Heart left ventricle (tissue), 7 donors: Measurements from ENCODE around the genes RPA4, TSPAN6, ARMCX1, ARMCX6, BEX4 and TCEAL7.

- PRO-cap, 6 experiments, result no peak in any of the 6 experiments
- RAMPAGE, long total RNA, 2 experiments, result no peak in any of the 2 experiments
- RRBS, result no CpG with 5 or more reads among the region's 4 CpGs
Measured at GRCh38 chrX:81940593-81940792, 738.6 kb downstream of the SH3BGRL start.

DNA sequence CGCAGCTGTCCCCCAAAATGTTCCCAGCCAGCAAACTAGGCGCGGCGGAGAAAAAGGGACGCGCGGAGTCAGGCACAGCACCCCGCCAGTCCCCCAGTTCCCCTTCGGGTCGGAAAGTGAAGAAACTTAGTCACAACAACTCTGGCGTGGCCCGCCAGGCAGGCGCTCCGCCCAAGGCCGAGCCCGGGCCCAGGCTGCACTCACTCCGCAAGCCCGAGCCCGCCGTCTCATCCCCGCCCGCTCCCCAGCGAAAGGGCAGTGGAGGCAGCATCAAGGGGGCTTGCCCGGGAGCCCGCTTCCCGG is 623 bp downstream of the RPS6KA6 start:
- PRO-cap, 6 experiments, result no peak in any of the 6 experiments
- RAMPAGE, long total RNA, 2 experiments, result no peak in any of the 2 experiments
- RRBS, result 4% methylated on average over 4 of the region's 26 CpGs

GRCh38 chrX:85529104-85529645 is 149.7 kb upstream of the POF1B start:
- PRO-cap, 6 experiments, result no peak in any of the 6 experiments
- RAMPAGE, long total RNA, 2 experiments, result no peak in any of the 2 experiments
- RRBS, result no CpG with 5 or more reads among the region's 21 CpGs

- PRO-cap, 6 experiments, result no peak in any of the 6 experiments
- RAMPAGE, long total RNA, 2 experiments, result no peak in any of the 2 experiments
- RRBS, result no CpG with 5 or more reads among the region's 5 CpGs
Measured at GRCh38 chrX:85963729-85964307, 83.5 kb downstream of the CHM start.

DNA sequence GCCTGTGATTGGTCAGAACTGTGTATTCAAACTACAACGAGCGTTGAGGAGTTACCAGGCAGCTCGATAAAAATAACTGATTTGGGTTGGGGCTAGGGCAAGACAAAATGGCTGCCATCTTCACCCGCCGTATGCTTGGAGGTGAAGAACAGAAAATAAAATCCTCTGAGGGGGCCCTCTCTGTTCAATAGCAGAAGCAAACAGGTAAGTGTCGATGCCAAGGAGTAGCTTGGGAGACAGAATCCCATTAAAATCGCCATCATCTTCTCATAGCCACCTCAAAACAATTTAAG is 22.1 kb downstream of the FAM133A start:
- PRO-cap, 6 experiments, result no peak in any of the 6 experiments
- RAMPAGE, long total RNA, 2 experiments, result no peak in any of the 2 experiments
- RRBS, result no CpG with 5 or more reads among the region's 7 CpGs

DNA sequence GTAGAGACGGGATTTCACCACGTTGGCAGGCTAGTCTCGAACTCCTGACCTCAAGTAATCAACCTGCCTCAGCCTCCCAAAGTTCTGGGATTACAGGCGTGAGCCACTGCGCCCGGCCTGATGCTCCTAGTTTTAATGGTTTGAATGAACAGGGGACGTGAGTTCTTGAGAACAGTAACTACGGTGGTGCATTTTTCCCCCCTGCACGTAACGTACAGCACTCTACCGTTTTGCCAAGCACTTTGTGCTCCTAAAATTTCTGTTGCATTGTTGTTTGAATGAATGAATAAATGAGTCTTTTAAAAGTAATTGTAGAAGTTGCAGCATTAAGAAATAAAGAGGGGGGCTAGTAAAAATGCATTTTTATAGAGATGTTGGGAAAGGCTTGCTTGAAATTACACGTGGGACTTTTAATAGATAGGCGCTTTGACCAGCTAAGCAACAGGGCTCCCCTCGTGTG is at the start of gene RPA4:
Gene RPA4 (plus strand): TSS at position 347 of the 460 bp plus-strand sequence.
- PRO-cap, 6 experiments, result no peak in any of the 6 experiments
- RAMPAGE, long total RNA, 2 experiments, result no peak in any of the 2 experiments
- RRBS, result no CpG with 5 or more reads among the region's 14 CpGs

- PRO-cap, 6 experiments, result no peak in any of the 6 experiments
- RAMPAGE, long total RNA, 2 experiments, result no peak in any of the 2 experiments
- RRBS, result no CpG with 5 or more reads among the region's 2 CpGs
Measured at GRCh38 chrX:96994393-96994891, 110.7 kb downstream of the RPA4 start.

DNA sequence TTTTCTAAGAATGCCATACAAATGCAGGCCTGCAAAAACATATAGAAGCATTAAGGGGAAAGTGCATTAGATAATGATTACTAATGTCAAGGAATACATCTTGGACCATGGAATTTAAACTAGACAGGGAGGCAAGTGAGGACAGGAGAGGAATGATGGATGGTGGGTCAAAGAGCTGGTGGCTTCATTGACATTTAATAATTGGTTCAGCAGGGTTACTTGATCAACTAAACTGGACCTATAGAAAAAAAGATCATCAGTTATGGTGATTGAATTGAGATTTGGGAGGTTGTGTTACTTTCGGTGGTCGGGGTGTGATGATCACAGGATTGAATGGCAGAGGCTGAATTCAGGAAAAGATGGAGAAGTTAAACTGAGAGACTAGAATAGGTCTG is 162.9 kb downstream of the RPA4 start:
- PRO-cap, 6 experiments, result no peak in any of the 6 experiments
- RAMPAGE, long total RNA, 2 experiments, result no peak in any of the 2 experiments
- RRBS, result no CpG with 5 or more reads among the region's 2 CpGs

GRCh38 chrX:97482203-97482555 is 598.5 kb downstream of the RPA4 start:
- PRO-cap, 6 experiments, result no peak in any of the 6 experiments
- RAMPAGE, long total RNA, 2 experiments, result no peak in any of the 2 experiments
- RRBS, result no CpG with 5 or more reads among the region's 1 CpG

GRCh38 chrX:100417477-100418215 is 7.6 kb upstream of the PCDH19 start:
- PRO-cap, 6 experiments, result peak in 3 of 6 experiments; most common plus-strand start chrX:100417955 (in 2); most common minus-strand start chrX:100417734 (in 2)
- RAMPAGE, long total RNA, 2 experiments, result no peak in any of the 2 experiments
- RRBS, result no CpG with 5 or more reads among the region's 6 CpGs

DNA sequence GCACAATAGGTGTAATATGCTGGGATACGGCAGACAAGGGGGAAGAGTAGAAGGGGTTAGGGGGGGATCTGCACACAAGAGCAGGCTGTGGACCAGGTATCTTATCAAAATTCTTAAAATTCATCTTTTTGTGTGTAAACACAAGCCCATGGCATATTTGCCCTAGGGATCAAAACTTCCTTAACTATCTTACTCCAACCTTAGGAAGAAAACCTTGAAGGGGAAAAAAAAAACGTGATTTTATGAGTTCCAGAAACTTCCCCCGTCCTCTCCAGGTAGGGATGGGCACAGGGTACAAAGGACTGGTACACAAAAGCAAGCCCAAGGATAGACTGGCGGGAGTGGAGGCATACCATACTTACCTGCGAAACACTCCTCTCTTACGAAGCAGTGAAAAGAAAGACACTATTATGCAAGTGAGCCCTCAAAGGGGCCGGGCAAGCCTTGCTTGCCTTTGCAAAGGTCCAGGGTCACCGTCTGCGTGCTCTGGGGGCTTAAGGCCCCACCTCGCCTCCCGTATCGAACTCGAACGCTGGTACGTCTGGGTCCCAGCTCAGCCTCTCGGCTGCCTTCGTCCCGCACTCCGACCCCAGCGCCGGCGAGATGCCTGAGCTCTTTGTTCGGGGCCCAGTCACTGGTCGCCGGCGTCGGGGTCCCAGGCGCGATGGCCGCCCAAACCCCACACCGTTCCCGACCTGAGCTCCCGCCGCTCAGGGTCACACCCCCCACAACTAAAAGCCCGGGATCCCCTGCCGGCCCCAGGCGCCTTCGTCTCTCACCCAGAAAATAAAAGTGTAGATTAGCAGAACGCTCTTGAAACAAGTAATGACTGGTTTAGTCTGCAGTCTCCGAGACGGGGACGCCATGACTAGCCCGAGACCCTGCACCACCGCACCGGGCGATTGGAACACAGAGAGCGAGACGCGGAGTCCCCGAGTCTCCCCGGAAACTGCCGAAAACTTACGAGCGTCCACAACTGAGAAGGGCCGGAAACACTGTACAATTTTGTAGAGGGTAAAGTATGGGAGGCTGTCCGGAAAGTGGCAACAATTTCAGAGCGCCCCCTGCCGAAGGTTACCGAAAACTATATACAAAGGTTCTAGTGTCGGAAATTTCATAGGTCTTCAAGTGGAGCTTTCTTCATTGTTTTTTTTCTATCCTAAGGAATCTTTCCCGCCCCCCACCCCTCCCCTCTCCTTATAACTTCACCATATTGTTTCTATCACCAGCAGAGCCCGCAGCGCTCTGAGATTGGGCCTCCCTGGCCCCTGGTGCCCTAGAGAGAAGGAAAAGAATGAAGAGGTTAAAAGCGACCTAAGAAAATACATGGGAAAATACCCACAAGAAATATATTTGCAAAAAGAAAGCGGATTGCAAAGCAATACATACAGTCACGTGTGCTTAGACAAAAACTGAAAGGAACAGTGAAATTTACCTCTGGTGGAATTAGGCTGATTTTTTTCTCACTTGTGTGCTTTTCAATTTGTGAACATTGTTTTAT is at the start of gene TSPAN6:
Gene TSPAN6 (minus strand): TSS at position 978 of the 1,501 bp plus-strand sequence.
- PRO-cap, 6 experiments, result peak in 5 of 6 experiments; most common plus-strand start position 1,211 of the sequence (in 1); most common minus-strand start position 904 of the sequence (in 4)
- RAMPAGE, long total RNA, 2 experiments, result start-site peak on the minus strand in 2 of 2 experiments, centred at positions 901 to 923 of the sequence, 23 to 48 reads per replicate
- RRBS, result 2% methylated on average over 23 of the region's 66 CpGs

GRCh38 chrX:100644974-100645521 is 1.0 kb downstream of the SRPX2 start:
- PRO-cap, 6 experiments, result peak in 1 of 6 experiments; most common minus-strand start chrX:100645091 (in 1)
- RAMPAGE, long total RNA, 2 experiments, result no peak in any of the 2 experiments
- RRBS, result no CpG with 5 or more reads among the region's 6 CpGs

DNA sequence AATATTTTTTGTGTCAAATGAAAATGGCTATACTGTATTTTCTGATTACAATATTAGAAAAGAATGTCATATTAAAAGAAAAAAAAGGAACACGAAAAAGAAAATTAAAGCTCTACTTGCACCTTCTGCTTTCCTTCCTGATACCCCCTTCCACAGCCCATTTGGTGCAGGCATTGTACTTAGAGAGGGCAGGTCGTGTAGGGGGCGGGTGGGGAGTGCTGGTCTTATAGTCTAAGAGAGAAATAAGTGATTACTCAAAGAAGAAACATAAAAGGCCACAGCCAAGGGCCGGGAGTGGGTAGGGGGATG is 459 bp upstream of the ARMCX4 start:
- PRO-cap, 6 experiments, result no peak in any of the 6 experiments
- RAMPAGE, long total RNA, 2 experiments, result no peak in any of the 2 experiments
- RRBS, result no CpG with 5 or more reads among the region's 4 CpGs

DNA sequence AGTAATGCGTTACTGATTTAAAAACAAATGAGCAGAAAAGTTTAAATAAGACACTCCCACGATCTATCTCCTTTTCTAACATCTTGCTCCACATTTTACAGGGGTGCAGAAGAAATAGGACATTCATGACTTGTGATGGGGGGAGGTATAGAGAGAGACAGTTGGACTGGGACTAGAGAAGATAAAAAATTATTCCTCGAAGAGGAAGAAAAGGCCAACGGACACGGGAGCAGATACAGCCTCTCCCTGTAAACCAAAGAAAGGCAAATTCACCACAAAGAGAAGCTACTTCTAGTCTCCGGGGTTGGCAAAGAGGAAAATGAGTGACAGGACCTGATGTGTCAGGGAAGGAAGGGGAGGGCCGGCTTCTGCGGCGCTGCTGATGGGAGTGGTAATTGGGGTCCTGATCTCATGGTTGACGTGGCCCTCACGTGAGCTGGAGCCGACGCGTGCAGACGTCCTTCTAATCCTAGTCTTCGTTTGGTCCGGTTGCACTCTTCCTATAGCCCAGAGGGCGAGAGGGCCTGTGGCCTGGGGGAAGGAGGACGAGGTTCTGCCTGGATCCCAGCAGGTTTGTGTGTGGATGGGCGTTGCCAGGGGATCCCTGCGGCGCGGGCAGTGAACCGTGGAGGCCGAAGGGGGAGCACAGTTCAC is at the start of gene ARMCX1:
Gene ARMCX1 (plus strand): TSS at position 458 of the 654 bp plus-strand sequence.
- PRO-cap, 6 experiments, result peak in 6 of 6 experiments; most common plus-strand start position 430 of the sequence (in 6); most common minus-strand start position 320 of the sequence (in 3)
- RAMPAGE, long total RNA, 2 experiments, result start-site peak on the plus strand in 2 of 2 experiments, centred at positions 476 to 485 of the sequence, 109 to 129 reads per replicate
- RRBS, result 1% methylated on average over 4 of the region's 25 CpGs

- PRO-cap, 6 experiments, result peak in 6 of 6 experiments; most common plus-strand start chrX:101618052 (in 4); most common minus-strand start chrX:101617964 (in 3)
- RAMPAGE, long total RNA, 2 experiments, result start-site peak on the minus strand in 2 of 2 experiments, at chrX:101617914-101617981 at its widest, 83 to 135 reads per replicate
- RRBS, result no CpG with 5 or more reads among the region's 19 CpGs
Measured at GRCh38 chrX:101617756-101618156, at the start of gene ARMCX6. Gene ARMCX6, minus strand, starts transcription at chrX:101618000.

GRCh38 chrX:101693355-101693898 is 33.8 kb upstream of the ARMCX2 start:
- PRO-cap, 6 experiments, result no peak in any of the 6 experiments
- RAMPAGE, long total RNA, 2 experiments, result no peak in any of the 2 experiments
- RRBS, result no CpG with 5 or more reads among the region's 4 CpGs

- PRO-cap, 6 experiments, result no peak in any of the 6 experiments
- RAMPAGE, long total RNA, 2 experiments, result no peak in any of the 2 experiments
- RRBS, result under 1% methylated on average over 4 of the region's 22 CpGs
Measured at GRCh38 chrX:102155162-102155709, 541 bp downstream of the BEX5 start.

GRCh38 chrX:102655848-102656339 is 4.6 kb downstream of the GPRASP1 start:
- PRO-cap, 6 experiments, result no peak in any of the 6 experiments
- RAMPAGE, long total RNA, 2 experiments, result no peak in any of the 2 experiments
- RRBS, result no CpG with 5 or more reads among the region's 2 CpGs

DNA sequence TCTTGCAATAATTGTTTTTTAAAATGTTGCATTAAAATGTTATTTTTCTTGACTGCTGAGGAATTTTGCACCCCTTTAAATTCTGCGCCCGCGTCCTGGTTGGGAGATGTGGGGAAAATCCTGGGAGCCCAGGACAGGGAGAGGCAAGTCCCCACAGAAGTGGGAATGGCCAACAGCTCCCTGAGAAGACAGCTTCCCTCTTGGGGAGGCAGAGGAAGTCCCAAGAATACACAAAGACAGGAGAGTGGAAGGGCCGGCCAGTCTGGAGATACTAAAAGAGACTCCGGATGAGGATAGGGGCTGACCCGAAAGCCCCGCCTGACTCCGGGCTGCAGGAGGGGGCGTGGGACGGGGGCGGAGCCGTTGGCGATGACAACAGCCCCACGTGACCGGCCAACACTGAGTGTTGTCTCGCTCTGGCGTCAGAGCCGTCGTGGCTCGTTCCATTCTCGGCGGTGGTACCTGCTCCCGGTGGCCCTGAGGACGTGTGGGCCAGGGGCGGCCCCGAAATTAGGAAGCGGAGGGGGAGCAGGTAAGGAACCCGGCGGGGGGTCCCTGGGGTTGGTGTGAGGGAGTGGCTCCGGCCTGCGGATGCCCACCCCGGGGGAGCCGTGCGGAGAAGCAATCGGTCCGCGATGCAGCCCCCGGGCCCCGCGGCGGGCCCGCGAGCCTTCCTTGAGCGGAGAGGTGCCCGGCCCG is at the start of gene BEX4:
Gene BEX4 (plus strand): TSS at position 402 of the 699 bp plus-strand sequence.
- PRO-cap, 6 experiments, result peak in 6 of 6 experiments; most common plus-strand start position 431 of the sequence (in 3); most common minus-strand start position 270 of the sequence (in 3)
- RAMPAGE, long total RNA, 2 experiments, result start-site peak on the plus strand in 2 of 2 experiments, centred at positions 425 to 426 of the sequence, 748 to 2,438 reads per replicate
- RRBS, result 1% methylated on average over 26 of the region's 46 CpGs

GRCh38 chrX:103329989-103330438 is at the start of gene TCEAL7:
Gene TCEAL7, plus strand, starts transcription at chrX:103330239.
- PRO-cap, 6 experiments, result peak in 3 of 6 experiments; most common plus-strand start chrX:103330239 (in 2); most common minus-strand start chrX:103330123 (in 1)
- RAMPAGE, long total RNA, 2 experiments, result start-site peak on the plus strand in 2 of 2 experiments, at chrX:103330196-103330238 at its widest, 109 to 124 reads per replicate
- RRBS, result 4% methylated on average over 5 of the region's 14 CpGs